Choroid plexus epithelial cell (primary cell): ENCODE measurements around the genes NDUFAB1, ERN2 and KDM8.

- RRBS: no CpG with 5 or more reads among the region's 4 CpGs
Observed at GRCh38 chr16:22353969-22354464, 20.4 kb downstream of the CDR2 start.

GRCh38 chr16:22369397-22370007 lies 4.9 kb downstream of the CDR2 start:
- RRBS: no CpG with 5 or more reads among the region's 3 CpGs

DNA sequence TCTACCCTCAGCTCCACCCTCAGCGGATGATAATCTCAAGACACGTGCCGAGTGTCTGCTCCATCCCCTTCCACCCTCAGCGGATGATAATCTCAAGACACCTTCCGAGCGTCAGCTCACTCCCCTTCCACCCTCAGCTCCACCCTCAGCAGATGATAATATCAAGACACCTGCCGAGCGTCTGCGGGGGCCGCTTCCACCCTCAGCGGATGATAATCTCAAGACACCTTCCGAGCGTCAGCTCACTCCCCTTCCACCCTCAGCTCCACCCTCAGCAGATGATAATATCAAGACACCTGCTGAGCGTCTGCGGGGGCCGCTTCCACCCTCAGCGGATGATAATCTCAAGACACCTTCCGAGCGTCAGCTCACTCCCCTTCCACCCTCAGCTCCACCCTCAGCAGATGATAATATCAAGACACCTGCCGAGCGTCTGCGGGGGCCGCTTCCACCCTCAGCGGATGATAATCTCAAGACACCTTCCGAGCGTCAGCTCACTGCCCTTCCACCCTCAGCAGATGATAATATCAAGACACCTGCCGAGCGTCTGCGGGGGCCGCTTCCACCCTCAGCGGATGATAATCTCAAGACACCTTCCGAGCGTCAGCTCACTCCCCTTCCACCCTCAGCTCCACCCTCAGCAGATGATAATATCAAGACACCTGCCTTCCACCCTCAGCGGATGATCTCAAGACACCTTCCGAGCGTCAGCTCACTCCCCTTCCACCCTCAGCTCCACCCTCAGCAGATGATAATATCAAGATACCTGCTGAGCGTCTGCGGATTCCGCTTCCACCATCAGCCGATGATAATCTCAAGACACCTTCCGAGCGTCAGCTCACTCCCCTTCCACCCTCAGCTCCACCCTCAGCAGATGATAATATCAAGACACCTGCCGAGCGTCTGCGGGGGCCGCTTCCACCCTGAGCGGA lies 23.6 kb downstream of the NPIPB5 start:
- RRBS: no CpG with 5 or more reads among the region's 47 CpGs

- RRBS: no CpG with 5 or more reads among the region's 4 CpGs
Observed at GRCh38 chr16:23092748-23093287, 56.4 kb downstream of the USP31 start.

DNA sequence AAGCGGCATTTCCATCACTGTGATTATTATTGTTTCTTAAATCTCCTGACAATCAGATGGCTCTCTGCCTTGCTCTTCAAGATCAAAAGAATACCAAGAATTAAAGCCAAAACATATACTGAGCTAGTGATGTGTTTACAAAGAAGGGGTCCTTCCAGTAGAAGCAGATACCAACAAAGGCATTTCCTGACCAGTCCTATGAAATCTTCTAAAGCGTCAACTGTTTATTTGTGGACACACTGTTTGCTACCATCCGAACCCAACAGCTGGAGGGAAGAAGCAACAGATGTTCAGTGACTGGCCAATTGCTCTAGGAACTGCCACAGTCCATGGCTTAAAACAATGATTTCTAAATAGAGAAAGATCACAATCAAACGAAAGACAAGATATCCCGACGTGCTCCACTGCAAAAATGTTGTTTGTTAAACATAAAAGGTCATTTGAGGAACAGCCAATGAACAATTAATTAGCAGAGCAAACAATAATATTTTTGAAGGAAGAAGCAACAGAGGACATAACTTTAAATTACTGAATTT lies 17.4 kb downstream of the USP31 start:
- RRBS: no CpG with 5 or more reads among the region's 6 CpGs

DNA sequence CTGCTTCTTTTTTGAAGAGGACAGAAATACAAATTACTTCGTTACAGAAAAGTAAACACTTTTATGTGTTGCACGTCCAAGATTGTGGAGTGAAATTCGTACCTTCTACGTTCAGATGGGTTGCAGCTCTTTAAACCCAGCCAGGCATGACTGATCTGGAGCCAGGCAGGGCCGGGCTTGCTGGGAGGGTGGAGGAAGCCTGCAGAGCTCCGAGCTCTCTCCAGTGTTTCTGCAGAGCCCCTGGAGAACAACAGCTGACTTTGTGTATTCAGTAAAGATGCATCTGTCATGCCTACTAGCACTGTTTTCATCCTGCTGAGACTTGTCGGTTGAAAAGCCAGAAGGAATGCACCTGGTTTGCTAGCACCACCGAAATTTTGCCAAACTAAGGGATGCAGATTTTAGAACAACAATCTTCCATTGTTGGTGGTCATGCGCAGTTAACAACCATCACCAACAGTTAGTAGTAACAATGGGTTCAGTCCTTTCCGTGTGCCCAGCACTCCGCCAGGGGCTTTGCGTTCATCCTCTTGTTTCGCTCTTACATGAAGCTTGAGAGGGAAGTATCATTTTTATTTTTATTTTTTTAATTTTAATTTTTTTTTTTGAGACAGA lies 22.4 kb upstream of the SCNN1B start:
- RRBS: no CpG with 5 or more reads among the region's 13 CpGs

GRCh38 chr16:23355391-23355817 lies 53.3 kb downstream of the SCNN1B start:
- RRBS: 79% methylated on average over 7 of the region's 12 CpGs

- RRBS: no CpG with 5 or more reads among the region's 13 CpGs
Observed at GRCh38 chr16:23408500-23409436, 44.2 kb downstream of the COG7 start.

DNA sequence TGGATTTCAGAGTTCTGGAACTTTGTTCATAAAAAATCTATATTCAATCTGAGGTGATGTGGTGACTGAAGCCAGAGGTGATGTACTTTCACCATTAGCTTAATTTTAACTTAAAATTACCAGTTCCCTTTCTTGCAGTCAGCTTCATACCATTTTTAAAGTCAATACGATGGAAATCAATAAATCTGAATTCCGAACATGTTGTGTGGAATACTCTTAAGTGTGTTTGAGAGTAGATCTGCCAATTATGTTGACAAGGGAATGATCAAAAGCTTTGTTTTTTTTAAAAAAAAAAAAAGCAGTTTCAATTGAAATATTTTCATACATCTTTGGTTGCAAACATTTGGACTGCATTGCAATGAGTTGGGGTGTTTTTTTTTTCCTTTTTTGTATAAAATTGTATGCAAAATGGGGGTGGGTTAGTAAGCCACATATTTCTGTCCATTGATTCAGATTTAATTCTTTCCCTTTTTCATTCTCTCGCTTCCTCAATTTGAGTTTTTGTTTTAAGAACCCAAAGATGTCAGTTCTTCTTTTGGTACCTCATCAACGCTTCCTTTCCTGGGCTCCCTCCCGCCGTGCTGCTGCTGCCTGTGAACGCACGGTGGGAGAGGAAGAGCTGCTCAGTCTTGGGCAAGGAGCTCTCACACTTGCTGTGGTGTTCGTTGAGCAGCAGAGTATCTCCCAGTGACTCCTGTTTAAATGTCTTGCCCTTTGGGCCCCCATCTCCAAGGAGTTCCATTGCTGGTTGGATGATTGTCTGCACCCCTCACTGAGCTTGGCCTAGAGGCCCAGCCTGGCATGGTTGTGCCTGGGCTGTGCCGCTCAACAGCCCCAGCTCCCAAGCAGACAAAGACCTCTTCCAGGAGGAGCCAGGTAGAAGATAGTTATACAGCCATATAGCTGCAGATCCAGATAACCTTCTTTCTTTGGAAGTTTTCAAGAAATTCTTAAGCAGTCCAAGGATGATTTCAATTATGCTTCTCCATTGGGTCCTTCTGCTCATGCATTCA lies 13.4 kb downstream of the UBFD1 start:
- RRBS: no CpG with 5 or more reads among the region's 10 CpGs

DNA sequence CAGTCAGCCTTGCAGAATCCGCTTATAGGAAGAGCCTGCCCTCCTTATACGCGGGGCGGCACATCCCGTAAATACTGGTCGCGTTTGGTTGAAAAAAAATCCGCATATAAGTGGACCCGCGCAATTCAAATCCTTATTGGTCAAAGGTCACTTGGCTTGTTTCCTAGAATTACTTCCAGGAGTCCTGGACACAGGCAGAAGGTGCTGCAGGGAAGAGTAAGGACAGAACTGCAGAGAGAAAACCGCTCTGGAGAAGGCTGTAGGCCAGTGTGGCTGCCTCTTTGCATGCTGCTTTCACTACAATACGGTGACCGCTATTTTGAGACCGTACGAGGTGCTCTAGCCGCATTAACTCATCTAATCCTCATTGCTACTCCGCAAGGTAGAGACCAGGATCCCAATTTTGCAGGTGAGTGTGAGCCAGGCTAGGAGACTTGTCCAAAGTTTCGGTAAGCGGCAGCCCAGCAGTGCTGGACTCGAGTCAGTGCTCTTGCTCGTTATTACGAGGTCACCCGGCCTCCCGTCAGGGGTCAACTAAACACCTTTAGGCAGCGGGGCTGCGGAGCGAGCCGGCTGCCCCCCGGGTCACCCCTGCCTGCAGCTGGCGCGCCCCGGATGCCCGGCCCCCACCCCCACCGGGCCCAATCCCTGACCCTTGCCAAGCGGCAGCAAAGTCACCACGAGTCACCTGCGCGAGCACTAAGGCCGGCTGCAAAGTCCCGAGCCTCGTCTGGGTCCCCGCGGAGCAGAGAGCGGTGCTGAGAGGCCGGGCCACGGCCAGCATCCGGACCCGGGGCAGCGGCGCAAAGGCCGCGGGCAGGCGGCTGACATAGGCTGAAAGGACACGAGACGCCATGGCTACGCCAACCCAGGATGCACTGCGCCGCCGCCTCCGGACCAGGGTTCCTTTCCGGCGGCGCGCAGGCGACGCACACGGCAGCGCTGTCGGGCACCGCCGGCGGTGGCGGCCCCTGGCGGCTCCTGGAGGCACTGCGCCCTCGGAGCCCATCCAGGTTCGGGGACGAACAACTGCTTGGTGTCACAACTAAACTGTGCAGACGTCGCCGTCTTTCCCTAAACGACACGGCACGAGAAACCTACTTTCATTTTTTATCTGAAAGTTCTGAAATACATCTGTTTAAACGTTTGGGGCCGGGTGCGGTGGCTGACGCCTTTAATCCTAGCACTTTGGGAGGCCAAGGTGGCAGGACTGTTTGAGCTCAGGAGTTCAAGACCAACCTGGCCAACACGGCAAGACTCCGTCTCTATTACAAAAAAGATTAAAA lies at the start of gene NDUFAB1:
Gene NDUFAB1 (minus strand): TSS at position 882 of the 1,286 bp plus-strand sequence.
- RRBS: 2% methylated on average over 40 of the region's 90 CpGs

- RRBS: 6% methylated on average over 8 of the region's 36 CpGs
Observed at GRCh38 chr16:23694644-23695535, 16.2 kb downstream of the PLK1 start.

DNA sequence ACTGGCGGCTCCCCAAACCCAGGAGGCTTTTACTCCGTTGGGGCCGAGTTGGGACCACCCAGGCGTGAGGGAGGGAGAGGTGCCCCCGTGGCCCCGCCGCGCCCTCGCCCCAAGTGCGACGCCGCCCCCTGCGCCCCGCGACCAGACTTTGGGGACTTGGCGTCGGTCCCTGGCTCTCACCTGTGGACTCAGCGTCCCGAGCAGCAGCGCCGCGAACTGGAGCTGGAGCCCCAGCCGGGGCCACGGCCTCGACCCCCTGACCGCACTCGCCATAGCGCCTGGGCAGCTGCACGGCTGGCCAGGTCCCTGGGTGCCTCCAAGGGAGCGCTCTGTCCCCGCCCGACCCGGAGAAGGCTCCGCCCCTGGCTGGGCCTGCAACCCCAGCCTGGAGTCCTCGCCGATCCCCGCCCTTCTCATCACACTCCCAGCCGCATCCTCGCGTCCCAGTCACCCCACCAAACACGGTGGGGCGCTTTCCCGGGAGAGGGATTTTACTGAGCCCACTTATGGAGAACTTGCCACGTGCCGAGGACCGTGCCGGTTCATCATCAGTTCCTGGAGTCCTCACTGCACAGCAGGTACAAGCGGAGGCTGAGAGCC lies at the start of gene ERN2:
Gene ERN2 (minus strand): TSS at position 308 of the 600 bp plus-strand sequence.
- RRBS: 5% methylated on average over 14 of the region's 48 CpGs

DNA sequence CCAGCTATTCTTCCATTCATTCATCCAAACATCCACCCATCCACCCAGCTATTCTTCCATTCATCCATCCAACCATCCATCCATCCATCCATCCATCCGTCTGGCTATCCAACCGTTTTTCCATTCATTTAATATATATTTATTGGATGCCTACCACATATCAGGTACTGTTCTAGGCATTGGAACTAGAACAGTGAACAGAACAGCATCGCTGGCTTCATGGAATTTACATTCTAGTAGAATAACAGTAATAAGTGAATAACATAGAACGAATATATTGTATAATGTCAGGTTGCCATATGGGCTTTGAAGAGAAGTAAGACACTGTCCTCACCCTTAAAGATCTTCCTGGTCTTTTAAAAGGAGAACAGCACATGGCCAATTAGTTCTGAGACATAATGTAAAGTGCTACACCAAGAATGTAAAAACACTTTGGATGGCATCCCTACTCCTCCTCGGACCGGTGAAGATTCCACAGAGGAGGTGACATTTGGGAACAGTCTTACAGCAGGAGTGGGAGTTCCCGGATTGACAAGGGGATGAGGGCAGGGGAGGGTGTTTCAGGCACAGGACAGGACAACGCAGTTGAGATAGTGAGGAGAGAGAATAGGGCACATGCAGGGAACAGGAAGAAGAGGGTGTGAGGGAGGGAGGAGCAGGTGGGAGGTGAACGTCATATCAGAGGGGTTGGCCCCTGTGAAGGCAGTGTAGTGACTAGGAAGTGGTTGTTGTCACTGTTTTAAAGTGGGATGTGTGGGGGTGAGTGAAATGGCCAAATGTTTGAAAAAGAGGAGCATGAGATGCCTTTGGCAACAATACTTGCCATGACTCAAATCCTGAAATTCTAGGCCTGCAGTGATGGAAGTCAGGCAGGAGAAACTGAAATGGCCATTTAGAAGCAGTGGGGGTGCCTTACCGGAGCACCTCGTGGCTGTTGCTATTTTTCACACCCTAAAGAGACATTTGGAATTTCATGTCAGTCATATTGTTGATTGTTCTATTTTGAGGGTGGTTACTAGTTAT lies 12.0 kb downstream of the PRKCB start:
- RRBS: 93% methylated on average over 2 of the region's 11 CpGs

GRCh38 chr16:24217576-24218769 lies 38.2 kb upstream of the CACNG3 start:
- RRBS: no CpG with 5 or more reads among the region's 10 CpGs

- RRBS: no CpG with 5 or more reads among the region's 4 CpGs
Observed at GRCh38 chr16:24748000-24748770, 18.7 kb downstream of the TNRC6A start.

DNA sequence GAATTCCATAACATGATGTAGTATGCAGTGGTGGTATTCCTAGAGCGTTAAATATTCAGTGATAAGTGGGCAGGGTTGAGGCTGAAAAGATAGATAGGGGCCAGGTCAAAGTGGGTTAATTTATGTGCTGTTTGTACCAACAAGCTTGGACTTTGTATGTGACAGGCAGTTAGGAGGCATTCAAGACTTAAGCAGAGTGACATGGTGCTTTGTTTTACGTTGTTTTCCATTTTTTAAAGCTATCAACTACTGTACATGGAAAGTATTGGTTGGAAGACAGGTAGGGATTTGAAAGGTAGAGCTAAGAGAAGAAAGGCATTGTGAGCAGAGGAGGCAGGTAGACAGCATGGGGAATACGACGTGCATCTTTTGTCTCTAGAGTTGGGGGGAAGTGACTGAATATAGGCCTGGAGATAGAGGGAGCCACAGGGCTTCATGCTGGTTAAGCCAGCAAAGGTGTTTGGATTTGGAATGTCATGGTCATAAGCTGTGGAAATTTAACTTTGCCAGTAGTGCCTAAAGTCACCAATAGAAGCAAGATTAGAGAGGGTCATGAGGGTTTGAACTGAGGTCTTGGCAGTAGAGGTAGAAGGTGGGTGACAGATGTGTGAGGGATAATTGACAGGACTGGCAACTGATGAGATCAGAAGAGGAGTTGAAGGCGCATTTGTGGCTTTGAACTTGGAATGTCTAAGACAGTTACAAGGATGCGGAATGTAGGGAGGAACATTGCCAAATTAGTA lies 29.9 kb downstream of the TNRC6A start:
- RRBS: no CpG with 5 or more reads among the region's 6 CpGs

DNA sequence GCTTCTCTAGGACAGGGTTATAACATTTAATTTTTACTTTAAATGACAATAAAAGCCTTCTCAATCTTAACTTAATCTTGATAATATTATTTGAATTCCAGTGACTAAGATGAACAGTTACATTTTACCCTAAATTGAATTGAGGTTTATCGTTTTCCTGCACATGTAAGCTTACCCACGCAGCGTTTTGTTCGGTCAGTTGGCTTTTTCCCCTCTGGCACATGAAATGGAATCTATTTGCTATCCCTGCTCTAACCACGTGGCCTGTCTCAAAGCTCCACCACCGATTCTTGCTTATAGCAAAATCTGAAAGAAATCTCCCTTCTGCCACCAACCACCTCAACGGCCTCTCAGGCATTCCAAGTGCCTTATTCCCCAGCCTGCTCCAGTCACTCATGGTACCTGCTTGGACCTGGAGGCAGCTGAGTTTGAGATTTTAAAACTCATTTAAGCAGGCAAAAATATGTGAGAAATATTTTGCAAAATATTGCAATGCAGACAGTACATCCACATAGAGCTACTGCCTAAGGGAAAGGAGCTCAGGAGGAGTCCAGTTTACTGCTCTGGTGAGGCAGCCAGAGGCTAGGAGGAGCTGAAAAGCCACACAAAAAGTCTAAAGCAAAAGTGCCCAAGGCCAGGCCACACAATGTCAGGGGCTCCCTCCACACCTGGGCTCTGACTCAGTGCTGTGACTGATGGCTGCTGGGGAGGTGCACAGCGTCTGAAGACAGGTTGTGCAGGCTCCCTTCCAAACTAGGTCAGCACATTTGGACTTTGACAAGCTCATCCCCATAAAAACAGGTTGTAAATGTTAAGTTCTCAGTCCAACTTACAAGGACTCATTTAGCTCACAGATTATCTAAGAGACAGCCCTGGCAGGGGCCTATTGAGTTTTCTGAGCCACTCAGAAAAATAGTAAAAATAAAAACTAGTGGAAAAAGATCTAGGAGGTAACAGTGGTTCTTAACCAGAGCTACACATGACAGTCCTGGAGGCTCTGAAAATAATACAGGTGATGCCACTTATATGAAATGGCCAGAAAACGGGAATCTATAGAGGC lies 26.3 kb downstream of the ARHGAP17 start:
- RRBS: no CpG with 5 or more reads among the region's 9 CpGs

DNA sequence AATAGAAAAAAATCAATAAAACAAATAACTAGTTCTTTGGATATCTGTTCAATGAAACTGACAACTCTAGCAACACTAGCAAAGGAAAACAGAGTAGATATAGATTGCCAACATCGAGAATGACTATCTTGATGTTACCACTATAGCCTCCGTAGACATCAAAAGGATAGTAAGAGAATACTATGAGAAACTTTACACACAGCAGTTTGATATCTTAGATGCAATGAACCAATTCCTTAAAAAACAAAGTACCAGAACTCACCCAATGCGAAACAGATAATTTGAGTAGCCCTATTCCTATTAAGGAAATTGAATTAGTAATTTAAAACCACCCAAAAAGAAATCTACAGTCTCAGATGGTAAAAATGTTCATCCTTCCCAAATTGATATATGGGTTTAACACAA lies 564.8 kb downstream of the HS3ST4 start:
- RRBS: no CpG with 5 or more reads among the region's 3 CpGs

- RRBS: 1% methylated on average over 17 of the region's 77 CpGs
Observed at GRCh38 chr16:27203076-27204202, at the start of gene KDM8. Gene KDM8, plus strand, starts transcription at chr16:27203526.

DNA sequence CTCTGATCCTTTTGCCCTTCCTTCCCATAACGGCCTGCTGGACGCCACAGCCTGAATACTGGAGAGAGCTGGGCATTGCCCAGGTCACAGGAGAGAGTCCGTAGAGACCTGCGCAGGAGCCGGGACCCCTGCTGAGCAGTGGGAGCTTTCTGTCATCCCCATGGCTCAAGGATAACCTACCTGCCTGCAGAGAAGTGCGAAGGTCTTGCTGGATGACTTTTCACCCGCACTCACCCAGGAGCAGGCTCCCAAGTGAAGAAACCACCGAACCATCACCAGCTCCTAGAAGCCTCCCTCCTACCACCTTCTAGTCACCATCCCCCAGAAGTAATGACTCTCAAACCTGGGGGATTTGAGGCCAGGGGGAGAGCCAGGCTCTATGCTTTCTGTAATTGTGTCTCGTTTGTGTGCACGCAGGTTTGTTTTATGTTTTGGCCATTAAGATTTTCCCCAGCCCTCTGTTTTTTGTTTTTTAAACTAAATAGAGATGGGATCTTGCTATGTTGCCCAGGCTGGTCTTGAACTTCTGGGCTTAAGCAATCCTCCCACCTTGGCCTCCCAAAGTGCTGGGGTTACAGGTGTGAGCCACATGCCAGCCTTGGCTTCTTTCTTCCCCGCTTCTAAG lies 18.1 kb downstream of the KDM8 start:
- RRBS: no CpG with 5 or more reads among the region's 11 CpGs